ENCODE measurements around a stretch of chr11.

GRCh38 chr11:9737979-9738523 lies 74.2 kb downstream of the SWAP70 start:
- RRBS: no CpG with 5 or more reads among the region's 4 CpGs

- RRBS: no CpG with 5 or more reads among the region's 35 CpGs
Measured at GRCh38 chr11:10294421-10295145, 564 bp upstream of the SBF2 start.

DNA sequence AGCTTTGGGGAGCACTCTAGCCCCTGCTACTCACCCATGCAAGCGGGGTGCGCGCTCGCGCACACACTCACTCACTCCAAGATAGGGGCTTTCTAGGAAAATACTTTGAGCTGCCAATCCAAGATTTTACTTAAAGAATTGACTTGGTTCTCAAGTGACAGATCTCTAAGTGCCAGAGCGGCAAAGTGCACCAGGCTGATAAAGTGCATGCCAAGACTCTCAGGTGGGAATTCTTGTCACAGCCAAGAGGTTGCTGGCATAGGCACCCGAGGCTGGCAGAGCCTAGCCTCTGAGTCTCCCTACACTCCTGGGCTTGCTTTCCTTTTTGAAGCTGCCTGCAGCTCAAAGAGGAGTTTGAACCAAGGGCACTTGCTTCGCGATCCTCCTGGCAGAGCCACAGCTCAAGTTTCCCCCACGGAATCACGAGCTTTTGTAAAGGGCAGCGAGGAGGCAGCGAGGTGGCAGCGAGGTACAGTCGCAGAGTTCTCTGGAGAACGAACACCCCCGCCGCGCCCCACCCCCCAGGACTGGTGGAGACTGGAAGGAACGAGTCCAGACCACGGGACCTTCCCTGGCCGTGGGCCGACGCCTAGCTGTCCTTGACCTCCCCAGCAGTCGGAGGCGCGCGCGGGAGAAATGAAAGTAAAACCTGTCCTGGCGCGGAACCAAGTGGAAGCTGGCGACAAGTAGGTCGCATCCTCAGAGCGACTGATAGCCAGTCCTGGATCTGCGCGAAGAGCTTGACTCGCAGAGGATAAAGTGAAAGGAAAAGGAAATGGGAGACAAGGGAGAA lies 2.4 kb upstream of the ADM start:
- RRBS: no CpG with 5 or more reads among the region's 37 CpGs

GRCh38 chr11:10308952-10309759 lies 4.3 kb downstream of the ADM start:
- RRBS: no CpG with 5 or more reads among the region's 10 CpGs

GRCh38 chr11:10490384-10491632 lies 35.7 kb downstream of the AMPD3 start:
- RRBS: 100% methylated on average over 4 of the region's 14 CpGs

DNA sequence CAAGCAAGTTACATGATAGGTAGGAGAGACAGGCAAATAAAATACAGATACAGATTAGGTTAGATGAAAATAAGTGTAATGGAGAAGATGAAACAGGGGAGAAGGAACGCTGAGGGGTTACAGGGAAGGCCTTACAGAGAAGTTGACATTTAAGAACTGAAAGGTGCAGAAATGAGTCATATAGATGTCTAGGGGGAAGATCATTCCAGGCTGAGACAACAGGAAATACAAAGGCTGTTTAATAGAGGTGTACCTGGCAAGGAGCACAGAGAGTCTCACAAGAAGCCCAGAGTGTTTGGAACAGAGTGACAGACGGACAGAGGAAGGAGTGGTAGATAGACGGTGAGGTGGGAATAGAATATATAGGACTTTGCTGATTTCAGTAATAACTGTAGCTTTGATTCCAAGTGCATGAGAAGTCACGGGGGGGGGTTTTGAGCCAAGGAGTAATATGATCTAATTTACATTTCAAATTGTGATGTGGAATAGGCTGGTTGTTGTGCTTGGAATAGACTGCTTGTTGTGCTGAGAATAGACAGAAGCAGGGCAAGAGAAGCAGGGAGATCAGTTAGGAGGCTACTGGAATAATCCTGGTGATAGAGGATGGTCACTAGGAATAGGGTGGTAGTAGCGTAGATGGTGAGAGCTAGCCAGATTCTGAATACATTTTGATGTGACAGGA lies 13.6 kb downstream of the RNF141 start:
- RRBS: no CpG with 5 or more reads among the region's 5 CpGs

- RRBS: no CpG with 5 or more reads among the region's 5 CpGs
Measured at GRCh38 chr11:10558813-10559518, 9.5 kb downstream of the LYVE1 start.

- RRBS: no CpG with 5 or more reads among the region's 10 CpGs
Measured at GRCh38 chr11:10563621-10564552, 4.6 kb downstream of the LYVE1 start.

- RRBS: no CpG with 5 or more reads among the region's 2 CpGs
Measured at GRCh38 chr11:10592398-10592692, 23.9 kb upstream of the LYVE1 start.

GRCh38 chr11:10603025-10603547 lies 34.6 kb upstream of the LYVE1 start:
- RRBS: no CpG with 5 or more reads among the region's 18 CpGs

DNA sequence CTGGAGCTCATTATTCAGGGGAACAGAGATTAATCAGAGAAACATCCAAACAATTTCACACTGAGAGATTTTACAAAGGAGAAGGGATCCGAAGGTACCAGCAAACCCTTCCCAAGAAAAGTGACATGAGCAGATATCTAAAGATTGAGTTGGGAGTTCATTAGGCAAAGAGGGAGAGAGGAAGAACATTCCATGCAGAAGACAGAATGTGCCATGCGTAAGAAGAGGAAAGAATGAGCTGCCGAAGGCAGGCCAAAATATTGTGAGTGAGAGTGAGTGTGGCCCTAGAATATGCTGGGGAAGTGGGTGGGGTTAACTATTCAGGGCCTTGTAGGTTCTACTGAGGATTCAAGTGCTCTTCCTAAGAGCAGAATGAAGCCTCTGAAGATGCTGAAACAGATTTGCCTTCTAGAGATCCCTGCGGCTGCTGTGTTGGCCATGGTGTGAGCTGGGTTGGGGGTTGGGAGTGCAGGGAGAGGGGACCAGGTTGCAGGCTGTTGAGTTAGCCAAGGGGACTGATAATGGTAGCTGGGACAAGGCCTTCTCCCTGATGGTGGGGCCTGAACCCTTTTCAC lies 50.1 kb upstream of the LYVE1 start:
- RRBS: no CpG with 5 or more reads among the region's 4 CpGs

GRCh38 chr11:10908747-10909077 lies 50.9 kb upstream of the ZBED5 start:
- RRBS: no CpG with 5 or more reads among the region's 7 CpGs

GRCh38 chr11:11146732-11147213 lies 206.3 kb downstream of the CSNK2A3 start:
- RRBS: no CpG with 5 or more reads among the region's 6 CpGs

GRCh38 chr11:11147965-11148475 lies 205.0 kb downstream of the CSNK2A3 start:
- RRBS: no CpG with 5 or more reads among the region's 8 CpGs

DNA sequence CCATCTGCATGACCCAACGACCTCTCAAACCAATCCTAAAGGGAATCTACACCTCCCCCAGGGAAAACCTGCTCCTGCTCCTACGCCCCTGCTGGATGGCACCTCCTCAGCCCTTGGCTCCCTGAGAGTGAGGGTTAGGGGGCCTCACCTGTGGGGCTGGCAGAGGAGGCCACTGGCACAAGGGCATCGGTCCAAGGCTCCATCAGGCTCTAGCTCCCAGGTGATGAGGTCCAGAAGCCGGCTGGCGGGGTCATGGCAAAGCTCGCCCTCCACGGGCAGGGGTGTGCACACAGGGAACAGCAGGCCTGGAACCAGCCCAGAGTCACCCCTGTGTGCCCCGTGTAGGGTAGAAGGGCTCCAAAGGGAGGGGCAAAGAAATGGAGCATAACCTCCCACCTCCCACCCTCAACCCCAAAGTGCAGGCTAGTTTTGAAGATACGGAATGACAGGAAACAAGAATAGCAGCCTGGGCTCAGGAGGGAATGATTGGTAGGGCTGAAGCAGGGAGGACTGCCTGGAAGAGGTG lies 42.7 kb downstream of the DKK3 start:
- RRBS: no CpG with 5 or more reads among the region's 9 CpGs

GRCh38 chr11:12047327-12047911 lies 39.0 kb upstream of the DKK3 start:
- RRBS: no CpG with 5 or more reads among the region's 5 CpGs

DNA sequence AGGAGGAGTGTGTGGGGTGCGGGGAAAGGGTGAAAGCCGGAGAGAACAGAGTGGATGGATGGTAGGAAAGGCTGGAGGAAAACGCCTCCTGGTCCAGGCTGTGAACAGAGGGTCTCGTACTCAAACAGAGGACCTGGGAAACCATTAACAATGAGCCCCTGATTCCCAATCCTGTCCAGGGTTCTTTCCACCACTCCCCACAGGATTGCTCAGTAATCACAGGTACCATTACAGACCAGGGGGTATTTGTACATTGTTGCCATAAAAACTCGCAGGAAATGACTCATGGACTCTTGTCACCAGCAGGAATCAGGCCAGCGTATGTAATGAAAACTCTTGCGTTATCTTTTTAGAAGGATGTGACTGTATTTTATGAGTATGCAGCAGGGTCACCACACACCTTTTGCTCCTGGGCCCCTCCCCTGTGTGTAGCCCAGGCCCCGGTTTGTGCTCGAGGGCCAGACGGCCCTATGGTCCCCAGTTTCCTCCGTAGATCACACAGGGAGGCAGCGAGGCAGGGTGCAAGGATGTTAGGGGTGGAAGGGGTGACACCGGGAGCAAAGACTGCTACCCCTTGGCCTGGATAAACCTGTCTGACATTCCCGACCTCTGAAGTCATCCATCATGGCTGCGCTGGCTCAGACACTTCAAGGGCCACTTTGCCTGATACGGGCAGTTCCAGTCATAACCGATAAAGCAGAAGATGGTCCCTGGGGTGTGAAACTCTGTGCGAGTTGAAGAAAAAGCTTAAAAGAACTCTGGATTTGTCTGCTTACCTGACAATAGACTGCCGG lies 56.7 kb downstream of the MICAL2 start:
- RRBS: no CpG with 5 or more reads among the region's 19 CpGs

- RRBS: no CpG with 5 or more reads among the region's 5 CpGs
Measured at GRCh38 chr11:12170917-12171290, 60.5 kb downstream of the MICAL2 start.

- RRBS: no CpG with 5 or more reads among the region's 6 CpGs
Measured at GRCh38 chr11:12209381-12209710, 99.0 kb downstream of the MICAL2 start.

DNA sequence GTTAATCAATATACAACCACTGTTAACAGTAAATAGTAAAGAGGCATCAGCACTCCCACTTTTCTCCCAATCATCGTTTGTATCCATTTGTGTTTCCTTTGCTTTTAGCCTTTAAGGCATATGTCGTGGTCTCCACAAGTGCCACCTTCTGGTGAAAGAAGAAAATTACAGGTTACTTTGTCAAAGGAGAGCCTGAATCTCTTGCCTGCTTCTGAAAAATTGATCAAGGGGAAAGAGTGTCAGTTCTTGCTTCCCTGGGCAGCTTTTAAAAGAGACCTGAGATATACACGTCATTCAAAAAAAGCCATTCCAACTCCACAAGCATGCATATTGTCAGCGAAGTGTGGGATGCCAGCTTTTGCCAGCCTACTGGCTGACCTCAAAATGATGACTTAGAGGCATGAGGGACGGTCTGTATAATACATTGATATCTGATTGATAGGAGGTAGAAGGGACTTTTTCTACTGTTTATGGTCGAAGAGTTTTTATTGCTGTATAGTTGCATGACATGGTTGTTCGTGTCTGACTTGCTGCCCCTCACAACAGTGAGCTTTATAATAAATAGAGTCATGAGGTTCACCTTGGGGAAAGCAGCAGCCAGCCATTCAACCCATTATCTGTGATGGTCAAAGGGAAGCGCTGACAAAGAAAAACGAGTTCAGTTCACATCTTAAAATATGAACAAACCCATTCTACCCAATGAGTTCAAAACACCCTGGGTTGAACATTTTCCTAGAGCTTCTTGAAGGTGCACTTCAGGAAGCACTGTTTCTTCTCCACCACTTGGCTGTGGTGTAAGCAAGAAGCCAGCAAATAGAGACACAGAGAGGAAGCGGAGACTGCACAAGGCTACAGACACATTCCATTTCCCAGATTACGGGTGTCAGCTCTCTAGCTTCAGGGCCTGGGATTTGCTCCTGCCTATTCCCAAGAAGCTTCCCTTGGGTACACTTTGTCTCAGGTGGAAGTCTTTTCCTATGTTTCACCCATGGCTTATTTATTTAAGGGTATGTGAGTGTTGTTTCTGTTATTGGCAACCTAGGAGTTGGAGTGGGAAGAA lies 126.5 kb downstream of the MICAL2 start:
- RRBS: no CpG with 5 or more reads among the region's 11 CpGs

Measured in GM12892 (cell line).